Measurements from ENCODE around the genes ADH6, MTTP and DNAJB14.

DNA sequence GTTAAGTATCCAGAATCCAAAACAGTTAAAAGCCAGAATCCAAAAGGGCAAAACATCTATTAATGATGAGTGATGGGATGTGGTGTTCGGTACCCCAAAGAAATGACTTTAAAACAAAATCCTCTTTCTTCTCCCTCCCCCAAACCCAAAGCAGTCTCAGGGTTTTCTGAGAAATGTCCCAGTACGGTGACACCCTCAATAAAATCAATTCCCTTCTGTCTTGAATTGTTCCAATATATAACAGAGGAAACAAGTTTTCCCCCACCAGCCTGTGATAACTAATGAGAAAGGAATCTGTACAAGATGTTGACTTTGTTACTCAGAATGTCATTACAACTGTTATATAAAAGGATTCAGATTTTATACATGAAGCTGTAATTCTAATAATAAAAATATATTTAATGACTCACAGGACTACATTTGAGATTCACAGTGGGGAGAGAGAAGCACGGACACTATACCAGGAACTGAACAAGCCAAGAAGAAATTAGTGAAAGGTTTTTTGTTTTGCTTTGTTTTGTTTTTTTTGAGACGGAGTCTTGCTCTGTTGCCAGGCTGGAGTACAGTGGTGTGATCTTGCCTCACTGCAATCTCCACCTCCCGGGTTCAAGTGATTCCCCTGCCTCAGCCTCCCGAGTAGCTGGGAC lies 4.0 kb downstream of the TSPAN5 start:
- RRBS, result no CpG with 5 or more reads among the region's 6 CpGs

DNA sequence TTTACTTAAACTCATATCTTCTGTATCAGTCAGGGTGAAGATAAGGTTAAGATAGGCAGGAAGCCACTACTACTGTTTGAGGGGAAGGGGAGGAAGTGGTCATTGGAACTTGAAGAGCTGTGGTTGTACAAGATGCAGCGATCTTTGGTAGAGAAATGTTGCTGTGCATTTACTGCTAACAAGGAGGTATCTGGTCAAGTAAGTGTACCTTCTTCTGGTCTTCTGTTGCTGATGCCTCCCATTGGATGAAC lies 47.8 kb upstream of the TSPAN5 start:
- RRBS, result no CpG with 5 or more reads among the region's 1 CpG

GRCh38 chr4:98932474-98933100 lies 3.7 kb upstream of the EIF4E start:
- RRBS, result no CpG with 5 or more reads among the region's 3 CpGs

- RRBS, result no CpG with 5 or more reads among the region's 3 CpGs
These were observed at the start of gene ADH6 for GRCh38 chr4:99218867-99219600. ADH6 (minus strand) TSS chr4:99219246.

DNA sequence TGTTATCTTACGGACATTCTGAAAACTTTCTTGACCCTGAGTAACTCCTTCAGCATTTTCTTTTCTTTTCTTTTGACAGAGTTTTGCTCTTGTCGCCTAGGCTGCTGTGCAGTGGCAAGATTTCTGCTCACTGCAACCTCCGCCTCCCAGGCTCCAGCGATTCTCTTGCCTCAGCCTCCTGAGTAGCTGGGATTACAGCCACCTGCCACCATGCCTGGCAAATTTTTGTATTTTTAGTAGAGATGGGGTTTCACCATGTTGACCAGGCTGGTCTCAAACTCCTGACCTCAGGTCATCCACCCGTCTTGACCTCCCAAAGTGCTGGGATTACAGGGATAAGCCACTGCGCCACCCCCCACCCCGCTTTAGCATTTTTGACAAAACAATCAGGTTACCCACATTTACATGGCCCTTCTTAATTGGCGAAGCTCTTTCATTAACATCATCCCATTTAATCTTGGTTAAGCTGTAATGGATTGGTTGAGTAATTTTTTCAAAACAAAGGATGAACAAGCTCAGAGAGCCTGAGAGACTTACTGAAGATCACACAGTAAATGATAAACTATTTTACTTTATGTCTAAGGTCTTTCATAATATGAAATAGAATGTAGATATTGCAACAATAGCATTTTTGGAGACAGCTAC lies 15.1 kb downstream of the ADH1B start:
- RRBS, result no CpG with 5 or more reads among the region's 8 CpGs

DNA sequence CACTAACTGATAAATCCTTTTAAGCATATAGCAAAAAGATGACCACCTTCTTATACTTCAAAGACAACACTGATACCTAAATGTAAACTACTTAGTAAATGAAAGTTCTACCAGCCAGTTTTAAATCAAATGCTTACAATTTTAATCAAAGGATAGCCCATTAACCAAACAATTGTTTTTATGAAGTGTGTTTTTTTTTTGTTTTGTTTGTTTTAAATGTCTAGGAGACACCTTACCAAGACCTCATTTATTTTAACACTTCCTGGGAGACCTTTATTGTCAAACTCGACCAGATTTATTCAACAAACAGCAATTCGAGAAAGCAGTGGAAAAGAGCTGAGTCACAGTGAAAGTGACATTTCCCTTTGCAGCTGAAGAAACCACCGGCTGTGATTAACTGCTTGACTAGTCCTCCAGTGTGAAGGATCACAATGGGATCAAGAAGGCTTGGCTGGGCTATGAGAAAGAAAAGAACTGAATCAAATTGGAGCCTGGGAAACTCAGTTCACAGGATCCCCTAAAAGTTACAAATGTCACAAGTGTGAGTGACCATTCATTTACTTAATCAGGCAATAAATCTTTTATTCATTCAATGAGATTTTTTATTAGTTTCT lies 11.9 kb upstream of the ADH7 start:
- RRBS, result no CpG with 5 or more reads among the region's 3 CpGs

GRCh38 chr4:99574458-99575521 lies at the start of gene MTTP:
MTTP (plus strand) TSS chr4:99574824.
- RRBS, result no CpG with 5 or more reads among the region's 5 CpGs

DNA sequence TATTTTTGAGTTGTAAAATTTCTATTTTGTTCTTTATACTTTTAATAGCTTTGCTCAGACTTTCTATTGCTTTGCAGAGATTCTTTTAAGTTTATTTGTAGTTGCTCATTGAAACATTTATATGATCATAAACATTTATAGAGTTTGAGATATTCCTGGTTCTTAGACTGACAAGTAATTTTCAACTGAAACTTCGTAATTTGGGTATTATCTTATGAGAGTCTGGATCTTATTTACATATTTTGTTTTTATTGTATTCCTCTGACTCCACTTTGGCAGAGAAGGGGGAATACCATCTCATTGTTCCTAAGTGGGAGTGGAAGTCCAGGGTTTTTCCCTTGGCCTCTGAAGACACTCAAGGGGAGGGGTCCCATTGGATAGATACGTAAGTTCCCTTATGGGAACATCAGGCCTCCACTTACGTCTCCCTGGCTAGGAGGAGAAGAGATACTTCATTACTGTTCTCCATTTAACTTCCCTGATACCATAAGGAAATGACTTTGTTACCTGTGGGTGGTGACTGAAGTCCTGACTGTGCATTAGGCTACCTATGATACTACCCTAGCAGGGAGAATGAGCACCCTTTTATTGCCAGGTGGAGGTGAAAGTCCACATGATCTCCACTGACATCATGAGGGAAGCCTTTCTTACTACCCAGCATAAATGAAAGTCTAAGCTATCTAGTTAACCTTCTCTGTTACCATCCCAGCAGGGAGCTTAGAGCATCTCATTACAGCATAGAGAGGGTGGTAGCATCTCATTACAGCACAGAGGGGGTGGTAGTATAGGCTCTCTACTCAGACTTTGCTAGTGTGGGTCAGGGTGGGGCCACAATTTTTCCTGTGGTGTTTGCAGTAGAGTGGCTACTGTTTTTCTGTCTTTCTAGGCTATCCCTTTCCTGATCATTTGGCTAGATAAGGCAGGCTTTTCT lies 24.3 kb upstream of the LAMTOR3 start:
- RRBS, result no CpG with 5 or more reads among the region's 3 CpGs

- RRBS, result 1% methylated on average over 48 of the region's 67 CpGs
These were observed at the start of gene DNAJB14 for GRCh38 chr4:99946346-99946910. DNAJB14 (minus strand) TSS chr4:99946618.

DNA sequence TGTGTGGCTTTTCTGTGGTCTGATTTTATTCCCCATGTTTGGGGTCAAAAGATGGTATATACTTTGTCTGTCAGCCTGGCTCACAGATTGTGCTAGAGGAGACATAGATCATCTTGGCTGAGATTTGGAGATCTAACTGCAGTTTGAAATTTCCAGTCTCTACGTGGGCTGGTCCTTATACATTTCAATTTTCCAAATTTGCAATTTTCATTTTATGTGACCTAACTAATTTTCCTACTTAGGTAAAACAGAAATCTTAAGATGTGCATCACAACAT lies 152.5 kb upstream of the DDIT4L start:
- RRBS, result no CpG with 5 or more reads among the region's 1 CpG

DNA sequence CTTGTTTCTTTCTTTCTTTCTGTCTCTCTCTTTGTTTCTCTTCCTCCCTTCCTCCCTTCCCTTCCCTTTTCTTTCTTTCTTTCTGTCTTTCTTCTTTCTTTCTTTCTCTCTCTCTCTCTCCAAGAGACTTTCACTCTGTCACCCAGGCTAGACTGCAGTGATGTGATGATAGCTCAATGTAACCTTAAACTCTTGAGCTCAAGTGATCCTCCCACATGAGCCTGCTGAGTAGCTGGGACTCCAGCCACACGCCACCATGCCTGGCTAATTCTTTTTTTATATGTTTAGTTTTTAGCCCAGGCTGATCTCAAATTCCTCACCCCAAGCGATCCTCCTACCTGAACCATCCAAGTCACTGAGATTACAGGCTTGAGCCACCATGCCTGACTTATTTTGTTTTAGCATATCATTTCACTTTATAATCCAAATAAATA lies 64.3 kb upstream of the EMCN start:
- RRBS, result no CpG with 5 or more reads among the region's 2 CpGs

GRCh38 chr4:101262668-101263250 lies 84.6 kb downstream of the PPP3CA start:
- RRBS, result no CpG with 5 or more reads among the region's 1 CpG

DNA sequence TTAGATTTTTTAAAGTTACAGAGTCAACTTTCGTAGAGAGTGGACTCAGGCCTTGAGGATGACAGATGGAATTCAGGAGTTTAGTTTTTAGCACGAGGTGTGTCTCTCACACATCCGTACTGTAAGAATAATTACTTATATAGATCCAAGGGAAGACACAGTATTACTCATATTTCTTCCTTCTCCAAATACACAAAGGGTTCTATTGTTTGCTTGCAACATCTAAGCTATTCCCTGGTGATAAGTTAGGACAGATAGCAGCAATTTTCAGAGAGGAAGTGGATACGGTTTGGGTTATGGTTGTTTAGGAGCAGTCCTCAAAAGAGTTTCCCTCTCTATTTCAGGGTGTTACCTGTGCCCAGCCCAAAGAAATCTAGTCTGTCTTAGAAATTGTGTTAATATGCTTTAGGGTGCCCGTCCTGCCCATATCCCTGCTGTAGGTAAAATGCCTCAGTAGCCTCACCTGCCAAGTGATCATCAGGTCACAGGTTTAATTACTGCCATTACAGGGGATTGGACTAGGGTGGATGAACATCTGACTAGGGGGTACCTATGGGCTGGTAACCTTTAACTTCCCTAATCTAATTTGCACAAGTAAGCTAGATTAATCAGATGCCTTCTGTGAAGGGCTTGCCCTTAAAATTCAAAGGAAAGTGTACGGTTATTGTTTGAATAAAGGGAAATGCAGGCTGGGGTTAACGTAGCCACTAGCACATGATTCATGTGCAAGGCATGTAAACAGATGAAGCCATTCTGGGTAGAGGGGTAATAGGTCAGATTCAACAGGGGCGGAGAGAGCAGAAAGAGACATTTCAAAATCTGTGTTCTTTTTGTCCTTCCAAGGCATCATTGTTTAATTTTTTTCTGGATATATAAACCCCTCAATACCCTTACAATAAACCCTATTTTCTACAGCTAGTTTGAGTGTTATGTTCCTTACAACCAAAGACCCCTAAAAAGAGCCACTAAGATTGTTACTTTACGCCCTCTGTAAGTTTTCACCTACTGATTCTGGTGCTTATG lies 8.8 kb upstream of the PPP3CA start:
- RRBS, result no CpG with 5 or more reads among the region's 9 CpGs

DNA sequence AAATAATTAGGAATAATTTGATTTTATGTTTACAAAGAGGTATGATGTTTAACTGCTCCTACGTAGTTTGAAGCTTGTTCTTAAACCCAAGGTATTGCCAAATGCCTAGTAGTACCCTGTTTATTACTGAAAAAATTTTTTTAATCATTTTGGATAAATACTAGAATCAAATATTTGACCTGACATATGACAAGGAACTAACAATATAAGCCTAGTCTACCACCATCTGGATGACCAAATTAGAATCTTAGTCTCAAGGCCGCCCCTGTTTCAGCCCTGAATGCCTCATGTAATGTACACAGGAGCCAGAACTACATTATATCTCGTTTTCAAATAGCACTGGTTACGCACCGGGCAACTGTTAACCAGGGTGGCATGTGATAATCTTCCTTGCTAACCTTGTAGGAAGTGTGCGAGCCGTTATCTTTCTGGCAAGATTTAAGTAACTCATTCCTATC lies 1.6 kb downstream of the SLC39A8 start:
- RRBS, result no CpG with 5 or more reads among the region's 7 CpGs

- RRBS, result no CpG with 5 or more reads among the region's 4 CpGs
These were observed 40.2 kb downstream of the NFKB1 start for GRCh38 chr4:102541303-102541827.

GRCh38 chr4:102546003-102546932 lies 45.1 kb downstream of the NFKB1 start:
- RRBS, result no CpG with 5 or more reads among the region's 3 CpGs

GRCh38 chr4:102555137-102556527 lies 54.5 kb downstream of the NFKB1 start:
- RRBS, result no CpG with 5 or more reads among the region's 10 CpGs

GRCh38 chr4:102757398-102758427 lies 3.1 kb downstream of the MANBA start:
- RRBS, result no CpG with 5 or more reads among the region's 4 CpGs

DNA sequence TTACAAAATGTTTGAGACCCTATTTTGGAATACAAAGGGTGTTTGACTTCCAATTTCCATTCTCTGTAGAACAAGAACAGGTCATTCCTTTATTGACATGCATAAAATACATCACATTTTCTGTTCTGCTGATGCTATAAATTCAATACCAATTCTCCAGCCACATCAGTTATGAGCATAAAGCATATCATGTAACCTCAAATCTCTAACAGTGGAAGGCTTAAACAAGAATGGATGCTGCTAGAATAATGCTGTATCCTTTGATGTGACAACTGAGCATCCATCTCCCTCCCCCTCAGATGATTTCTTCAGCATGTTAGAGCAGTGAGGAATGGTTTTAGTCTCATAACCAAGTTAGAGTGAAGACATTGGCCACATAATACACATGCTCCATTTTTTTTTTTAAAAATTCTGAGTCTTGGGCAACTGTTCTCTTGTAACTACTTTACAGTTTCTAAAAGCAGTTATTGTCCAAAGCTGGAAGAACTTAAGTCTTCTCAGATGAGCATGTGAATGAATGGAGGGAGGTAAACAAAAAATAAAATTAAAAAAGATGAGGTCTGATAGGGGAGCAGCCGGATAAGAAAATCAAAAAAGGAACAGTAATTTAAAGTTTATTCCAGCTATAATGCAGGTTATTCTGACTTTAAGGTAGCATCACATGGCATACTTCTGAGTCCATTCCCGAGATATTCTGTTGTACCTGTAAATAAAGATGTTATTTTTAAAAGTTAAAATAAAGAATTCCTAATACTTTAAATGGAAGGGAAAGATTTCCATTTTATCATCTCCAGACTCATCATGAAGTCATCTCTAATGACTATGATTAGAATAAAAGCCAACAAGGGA lies 30.4 kb downstream of the UBE2D3 start:
- RRBS, result no CpG with 5 or more reads among the region's 2 CpGs

GRCh38 chr4:102805446-102806246 lies 21.7 kb downstream of the UBE2D3 start:
- RRBS, result no CpG with 5 or more reads among the region's 6 CpGs